Measurements from ENCODE around the genes RPS9, LENG9, CDC42EP5 and RDH13.

DNA sequence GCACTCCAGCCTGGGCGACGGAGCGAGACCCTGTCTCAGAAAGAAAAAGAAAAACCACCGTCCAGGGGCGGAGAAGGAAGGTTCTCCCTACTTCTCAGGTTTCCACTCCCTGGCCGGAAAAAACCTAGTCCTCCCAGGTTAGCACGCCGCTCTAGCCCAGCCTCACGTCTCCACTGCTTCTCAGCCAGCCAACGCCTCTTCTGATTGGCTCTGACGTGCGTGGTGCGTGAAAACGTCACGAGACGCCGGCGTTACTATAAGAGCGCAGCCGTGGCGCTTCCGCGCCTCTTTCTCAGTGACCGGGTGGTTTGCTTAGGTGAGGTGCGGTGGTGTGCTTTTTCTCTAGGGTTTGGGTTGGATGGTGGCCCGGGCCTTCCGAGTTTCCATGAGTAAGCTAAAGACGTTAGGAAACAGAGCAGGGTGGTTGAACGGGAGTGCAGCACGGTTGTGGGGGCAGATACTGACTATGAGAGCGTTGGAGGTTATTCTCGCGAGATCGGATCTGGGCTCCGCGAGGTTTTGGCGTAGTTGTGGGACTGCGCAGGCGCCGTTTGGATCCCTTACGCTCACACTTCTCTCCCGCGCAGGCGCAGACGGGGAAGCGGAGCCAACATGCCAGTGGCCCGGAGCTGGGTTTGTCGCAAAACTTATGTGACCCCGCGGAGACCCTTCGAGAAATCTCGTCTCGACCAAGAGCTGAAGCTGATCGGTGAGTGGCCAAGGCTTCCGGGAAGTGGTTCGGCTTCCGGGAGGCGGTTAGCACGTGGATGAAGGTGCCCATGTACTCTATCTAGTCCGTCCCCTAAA is at the start of gene RPS9:
Gene RPS9, plus strand, starts transcription at position 286 of the 807 bp plus-strand sequence.
- PRO-cap = bidirectional peak, plus-strand start at position 286 of the sequence, minus-strand start at position 175 of the sequence; bidirectional peak, plus-strand start at position 592 of the sequence, minus-strand start at position 449 of the sequence; bidirectional peak, plus-strand start at position 771 of the sequence, minus-strand start at position 653 of the sequence

DNA sequence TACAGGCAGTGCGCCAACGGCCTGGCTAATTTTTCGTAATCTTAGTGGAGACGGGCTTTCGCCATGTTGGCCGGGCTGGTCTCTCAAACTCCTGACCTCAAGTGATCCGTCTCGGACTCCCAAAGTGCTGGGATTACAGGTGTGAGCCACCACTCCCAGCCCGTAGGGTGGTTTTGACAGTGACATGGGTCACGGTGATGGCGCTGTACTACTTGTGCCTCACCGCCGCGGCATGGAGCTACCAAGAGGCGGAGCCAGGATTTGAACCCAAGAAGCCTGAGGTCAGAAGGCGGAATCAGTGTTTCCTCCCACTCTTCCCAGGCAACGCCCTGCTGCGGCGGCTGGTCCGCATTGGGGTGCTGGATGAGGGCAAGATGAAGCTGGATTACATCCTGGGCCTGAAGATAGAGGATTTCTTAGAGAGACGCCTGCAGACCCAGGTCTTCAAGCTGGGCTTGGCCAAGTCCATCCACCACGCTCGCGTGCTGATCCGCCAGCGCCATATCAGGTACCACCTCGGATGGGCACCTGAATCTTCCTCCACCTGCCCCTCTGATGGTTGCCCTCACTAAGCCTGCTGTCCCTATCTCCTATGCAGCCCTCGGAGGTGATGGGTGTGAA is 5.4 kb downstream of the RPS9 start:
- PRO-cap = no peak

DNA sequence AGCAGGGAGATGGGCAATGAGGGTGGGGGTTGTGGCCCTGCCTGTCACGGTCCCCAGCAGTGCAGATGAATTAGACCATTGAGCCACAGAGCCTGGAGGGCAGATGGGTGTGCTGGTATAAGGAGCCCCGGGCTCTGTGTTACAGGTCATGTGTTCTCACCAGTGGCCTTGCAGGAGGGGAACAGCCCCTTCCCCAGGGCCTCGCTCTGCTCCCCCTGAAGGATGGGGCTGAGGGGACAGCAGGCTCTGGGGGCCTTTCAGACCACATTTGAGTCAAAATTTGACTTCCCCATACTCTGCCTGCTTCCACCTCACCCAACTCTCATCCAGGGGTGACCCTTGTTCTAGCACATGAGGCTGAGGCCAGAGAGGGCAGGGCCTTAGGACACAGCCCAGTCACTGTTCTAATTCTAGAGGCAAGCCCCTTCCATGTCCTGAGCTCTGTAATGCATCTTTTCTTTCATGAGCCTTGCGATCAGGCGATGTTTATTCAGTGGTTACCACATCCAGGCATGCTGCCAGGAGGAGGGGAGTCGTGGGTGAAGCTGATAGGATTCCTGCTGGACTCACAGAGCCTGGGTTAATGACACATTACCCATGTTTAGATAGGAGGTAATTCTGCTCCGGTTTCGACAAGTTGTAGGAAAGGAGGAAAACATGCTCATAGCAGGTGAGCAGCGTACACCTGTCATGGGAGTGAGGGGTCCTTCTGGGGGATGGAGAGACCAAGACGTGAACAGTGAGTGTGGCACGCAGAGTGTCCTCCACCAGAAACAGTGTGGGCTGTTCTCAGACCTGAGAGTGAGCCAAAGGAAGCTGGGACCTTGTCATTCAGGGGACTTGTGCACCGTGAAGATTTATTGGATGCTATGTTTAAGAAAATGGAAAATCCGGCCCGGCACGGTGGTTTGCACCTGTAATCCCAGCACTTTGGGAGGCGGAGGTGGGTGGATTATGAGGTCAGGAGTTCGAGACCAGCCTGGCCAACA is 9.2 kb downstream of the RPS9 start:
- PRO-cap = no peak

DNA sequence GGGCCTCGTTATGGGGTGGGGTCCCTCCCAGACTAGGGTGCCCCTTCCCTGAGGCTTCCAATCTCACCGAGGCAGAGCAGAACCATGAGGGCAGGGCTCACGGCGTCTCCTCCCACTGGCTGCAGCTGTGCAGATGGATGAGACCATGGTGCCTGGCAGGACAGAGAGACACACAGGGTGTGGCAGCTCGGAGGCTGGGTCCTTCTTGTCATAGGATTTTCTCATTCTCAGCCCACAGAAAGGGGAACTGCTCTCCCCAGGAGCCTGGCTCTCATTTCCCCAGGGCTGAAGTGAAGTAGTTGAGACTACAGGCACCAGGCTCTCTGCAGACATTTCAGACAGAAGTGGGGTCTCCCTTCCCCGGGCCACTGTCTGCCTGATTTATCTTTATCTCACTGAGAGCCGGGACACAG is 490 bp downstream of the LILRA5 start:
- PRO-cap = no peak

- PRO-cap = no peak
Measured at GRCh38 chr19:54456460-54457339, 6.9 kb downstream of the LENG9 start.

- PRO-cap = unidirectional peak, minus-strand start at chr19:54463618; unidirectional peak, plus-strand start at chr19:54464219
Measured at GRCh38 chr19:54463489-54464330, at the start of gene LENG9. TSS of gene LENG9 (minus strand) at chr19:54463778.

GRCh38 chr19:54472901-54473970 is at the start of gene CDC42EP5:
TSS of gene CDC42EP5 (minus strand) at chr19:54473296.
- PRO-cap = no peak

DNA sequence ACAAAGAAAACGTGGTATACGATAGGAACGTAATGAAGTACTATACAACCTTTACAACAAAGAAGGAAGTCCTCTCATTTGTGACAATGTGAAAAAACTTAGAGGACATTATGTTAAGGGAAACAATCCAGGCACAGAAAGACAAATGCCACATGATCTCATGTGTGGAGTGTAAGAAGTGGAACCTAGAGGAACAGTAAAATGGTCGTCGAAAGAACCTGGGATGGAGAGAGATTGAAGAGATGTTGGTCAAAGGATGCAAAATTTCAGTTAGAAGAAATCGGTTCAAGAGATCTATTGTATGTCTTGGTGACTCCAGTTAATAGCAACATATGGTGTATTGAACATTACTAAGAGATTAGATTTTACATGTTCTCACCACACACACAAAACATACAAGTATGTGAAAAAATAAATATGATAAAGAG is 2.2 kb upstream of the KIR2DL4 start:
- PRO-cap = no peak

- PRO-cap = no peak
Measured at GRCh38 chr19:55013787-55014530, 24.1 kb downstream of the GP6 start.

DNA sequence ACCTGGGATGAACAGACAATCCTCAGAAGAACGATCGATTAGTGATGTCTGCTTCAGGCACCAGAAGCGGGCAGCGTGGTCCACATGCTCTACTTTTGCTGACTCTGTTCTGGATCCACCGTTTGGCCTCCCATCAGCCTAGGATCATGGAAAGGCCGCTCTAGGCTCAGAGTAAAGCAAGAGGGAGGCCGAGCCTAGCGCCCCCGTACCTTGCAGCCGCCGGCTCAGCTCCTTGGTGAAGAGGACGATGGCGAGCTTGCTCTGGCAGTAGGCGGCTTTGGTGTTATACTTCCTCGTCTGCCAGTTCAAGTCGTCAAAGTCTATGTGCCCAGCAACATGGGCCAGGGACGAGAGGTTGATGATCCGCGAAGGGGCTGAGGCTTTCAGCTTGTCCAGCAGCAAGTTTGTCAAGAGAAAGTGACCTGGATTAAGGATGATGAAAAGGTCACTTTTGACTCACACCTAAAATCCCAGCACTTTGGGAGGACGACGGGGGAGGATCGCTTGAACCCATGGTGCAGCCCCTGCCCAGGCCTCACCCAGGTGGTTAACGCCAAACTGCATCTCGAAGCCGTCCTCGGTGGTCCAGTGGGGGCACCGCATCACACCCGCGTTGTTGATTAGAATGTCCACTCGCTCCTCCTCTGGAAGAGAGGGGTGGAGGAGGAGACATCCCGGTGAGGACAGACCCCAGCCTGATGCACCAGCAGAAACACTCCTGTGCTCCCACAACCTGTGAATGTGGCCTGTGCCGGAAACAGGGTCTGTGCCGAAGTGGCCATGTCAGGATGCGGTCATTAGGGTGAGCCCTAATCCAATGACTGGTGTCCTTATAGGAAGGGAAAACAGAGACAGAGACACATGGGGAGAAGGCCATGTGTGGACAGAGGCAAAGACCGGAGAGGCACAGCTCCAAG is 10.3 kb upstream of the GP6 start:
- PRO-cap = no peak

- PRO-cap = no peak
Measured at GRCh38 chr19:55058674-55059490, 4.1 kb downstream of the RDH13 start.

- PRO-cap = unidirectional peak, minus-strand start at chr19:55063132
Measured at GRCh38 chr19:55062900-55063488, at the start of gene RDH13. TSS of gene RDH13 (minus strand) at chr19:55063148.

DNA sequence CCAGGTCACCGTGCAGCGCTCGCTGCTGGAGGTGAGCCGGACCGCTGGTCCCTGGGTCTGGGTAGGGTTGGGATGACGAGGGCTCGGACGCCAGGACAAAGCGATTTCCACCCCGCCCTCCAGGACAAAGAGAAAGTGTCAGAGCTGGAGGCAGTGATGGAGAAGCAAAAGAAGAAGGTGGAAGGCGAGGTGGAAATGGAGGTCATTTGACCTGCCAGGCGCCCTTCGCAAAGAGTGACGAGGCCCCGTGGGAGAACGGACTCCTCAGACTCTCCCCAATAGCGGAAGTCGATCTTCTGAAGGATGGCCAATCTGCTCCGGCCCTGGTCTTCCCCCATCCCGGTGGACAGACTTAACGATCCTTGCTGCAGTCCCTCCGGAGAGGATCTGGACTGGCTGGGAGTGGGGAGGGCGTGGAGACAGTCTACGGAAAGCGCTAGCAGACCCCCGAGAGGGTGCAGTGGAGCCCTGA is 11.8 kb downstream of the EPS8L1 start:
- PRO-cap = no peak

GRCh38 chr19:55097337-55098140 is 19.9 kb downstream of the PPP1R12C start:
- PRO-cap = no peak

- PRO-cap = no peak
Measured at GRCh38 chr19:55098141-55098455, 19.3 kb downstream of the PPP1R12C start.

GRCh38 chr19:55110995-55112180 is 6.0 kb downstream of the PPP1R12C start:
- PRO-cap = no peak

DNA sequence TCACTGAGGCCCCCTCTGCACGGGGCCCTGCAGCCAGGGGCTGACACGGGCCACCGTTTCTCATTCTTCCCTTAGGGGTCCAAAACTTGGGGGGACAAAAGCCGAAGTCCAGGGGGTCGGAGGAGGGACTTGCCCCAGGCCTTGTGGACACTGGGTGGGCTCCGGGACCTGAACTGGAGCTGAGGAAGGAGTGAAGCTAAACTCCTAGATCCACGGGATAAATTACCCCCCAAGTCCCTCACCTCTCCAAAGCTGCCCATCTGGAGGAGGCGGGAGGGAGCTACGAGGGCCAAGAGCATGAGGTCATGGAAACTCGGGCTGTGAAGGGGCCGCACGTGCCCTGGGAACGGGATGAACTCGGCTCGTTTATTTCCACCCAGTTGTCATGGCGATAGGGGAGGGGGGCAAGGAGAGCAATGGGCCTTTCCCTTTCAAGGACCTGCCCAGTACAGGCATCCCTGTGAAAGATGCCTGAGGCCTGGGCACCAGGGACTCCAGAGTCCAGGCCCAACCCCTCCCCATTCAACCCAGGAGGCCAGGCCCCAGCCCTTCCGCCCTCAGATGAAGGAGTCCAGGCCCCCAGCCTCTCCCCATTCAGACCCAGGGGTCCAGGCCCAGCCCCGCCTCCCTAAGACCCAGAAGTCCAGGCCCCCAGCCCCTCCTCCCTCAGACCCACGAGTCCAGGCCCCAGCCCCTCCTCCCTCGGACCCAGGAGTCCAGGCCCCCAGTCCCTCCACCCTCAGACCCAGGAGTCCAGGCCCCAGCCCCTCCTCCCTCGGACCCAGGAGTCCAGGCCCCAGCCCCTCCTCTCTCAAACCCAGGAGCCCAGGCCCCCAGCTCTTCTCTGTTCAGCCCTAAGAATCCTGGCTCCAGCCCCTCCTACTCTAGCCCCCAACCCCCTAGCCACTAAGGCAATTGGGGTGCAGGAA is 3.7 kb downstream of the PPP1R12C start:
- PRO-cap = no peak

DNA sequence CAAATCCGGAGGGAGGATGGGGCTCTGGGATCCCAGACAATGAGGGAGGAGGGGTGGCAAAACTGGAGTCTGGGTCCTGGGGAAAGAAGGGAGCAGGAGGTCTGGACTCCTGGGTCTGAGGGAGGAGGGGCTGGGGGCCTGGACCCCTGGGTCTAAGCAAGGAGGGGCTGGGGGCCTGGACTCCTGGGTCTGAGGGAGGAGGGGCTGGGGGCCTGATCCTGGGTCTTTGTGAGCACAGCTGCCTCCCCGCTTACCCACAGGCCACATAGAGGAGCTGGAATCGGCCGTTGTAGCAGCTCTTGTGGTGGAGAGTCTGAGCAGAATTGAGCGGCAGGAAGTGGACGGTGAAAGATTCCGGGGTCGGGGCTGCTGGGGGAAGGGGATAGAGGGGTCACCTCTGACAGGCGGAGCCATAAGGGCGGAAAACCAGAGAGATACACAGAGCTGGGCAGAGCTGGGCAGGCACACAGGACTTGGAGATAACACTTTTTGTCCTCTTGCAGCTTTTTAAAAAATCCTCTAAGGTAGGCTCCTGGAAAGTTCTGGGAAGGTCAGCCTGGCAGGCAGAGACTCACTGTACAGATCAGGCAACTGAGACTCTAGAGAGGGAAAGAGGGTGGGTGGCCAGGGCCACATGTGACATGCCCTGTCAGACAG is 2.2 kb upstream of the TNNI3 start:
- PRO-cap = no peak

DNA sequence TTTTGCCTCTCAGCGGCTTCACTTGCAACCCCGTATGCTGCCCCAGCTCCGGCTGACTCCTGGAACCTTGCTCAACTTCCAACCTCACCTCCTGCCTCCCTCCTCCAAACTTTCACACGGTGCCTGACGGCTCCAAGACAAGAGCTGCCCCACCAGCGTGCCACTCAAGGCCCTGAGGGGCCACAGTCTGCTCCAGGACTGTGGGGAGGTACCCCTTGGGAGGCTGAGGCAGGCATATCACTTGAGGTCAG is 12.9 kb downstream of the PPP6R1 start:
- PRO-cap = no peak

DNA sequence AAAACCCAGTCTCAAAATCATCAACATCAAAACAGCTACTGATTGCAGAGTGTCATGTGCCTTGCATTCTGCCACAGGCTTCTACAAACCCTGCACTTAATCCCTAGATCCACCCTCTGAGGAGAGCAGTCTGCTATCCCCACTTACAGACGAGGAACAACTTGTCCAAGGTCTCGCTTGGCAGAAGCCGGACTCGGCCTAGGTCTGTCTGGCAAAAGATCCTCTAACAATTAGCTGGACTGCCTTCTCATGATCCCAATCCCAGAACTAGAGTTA is 2.1 kb downstream of the PPP6R1 start:
- PRO-cap = no peak